Vagina (tissue), 1 donor: ENCODE data around the gene MRPS6.

DNA sequence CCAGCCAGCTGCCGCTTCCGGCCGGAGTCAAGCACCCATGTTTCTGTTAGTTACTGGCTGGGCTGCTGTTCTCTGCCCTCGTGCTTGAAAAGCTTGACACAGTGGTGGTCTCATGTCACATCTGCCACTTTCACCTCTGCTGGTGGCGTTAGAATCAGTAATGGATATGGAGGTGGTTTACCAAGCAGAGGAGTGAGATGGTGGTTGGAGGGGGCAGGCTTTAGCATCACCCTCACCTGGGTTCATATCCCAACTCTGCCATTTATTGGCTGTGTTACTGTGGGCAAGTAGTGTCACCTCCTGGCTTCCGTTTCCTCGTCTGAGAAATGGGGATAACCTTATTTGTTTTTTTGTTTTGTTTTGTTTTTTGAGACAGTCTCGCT lies 21.2 kb downstream of the IFNGR2 start:
- PRO-cap: no peak
- RAMPAGE, long total RNA: no peak

DNA sequence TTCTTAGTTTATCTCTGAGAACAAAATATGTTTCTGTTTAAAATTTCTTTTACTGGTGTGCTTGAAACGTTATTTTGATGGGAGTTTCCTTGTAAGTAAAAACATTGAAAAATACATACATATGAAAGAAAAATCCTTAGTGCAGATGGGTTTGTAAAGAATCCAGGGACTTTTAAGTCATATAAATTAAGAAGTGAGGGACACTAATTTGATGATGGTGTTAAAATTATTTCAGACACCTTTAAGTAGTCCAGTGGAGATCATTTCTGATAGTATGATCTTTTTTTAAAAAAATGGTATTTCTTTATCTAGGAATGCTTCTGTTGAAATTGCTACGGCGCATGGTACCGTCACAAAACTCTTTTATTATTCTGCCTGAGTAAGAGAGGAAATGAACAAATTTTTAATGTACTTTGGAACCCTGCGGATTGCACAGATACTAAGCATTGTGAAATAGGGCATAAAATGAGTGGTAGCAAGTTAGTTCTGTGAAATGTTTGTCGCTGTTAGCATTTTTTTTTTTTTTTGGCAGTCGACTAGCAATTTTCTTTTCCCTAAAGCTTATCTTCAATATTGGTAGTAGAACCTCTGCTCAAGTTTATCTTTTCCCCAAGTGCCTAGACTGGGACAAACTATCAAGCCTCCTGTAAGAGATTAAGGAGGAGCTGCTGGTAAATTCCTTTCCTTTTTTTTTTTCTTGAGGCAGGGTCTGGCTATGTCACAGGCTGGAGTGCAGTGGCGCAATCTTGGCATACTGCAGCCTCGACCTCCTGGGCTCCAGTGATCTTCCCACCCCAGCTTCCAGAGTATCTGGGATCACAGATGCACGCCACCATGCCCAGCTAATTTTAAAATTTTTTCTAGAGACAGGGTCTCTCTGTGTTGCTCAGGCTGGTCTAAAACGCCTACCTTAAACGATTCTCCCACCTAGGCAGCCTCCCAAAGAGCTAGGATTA lies 2.1 kb downstream of the ITSN1 start:
- PRO-cap: unidirectional peak, minus-strand start at position 365 of the sequence
- RAMPAGE, long total RNA: no peak

DNA sequence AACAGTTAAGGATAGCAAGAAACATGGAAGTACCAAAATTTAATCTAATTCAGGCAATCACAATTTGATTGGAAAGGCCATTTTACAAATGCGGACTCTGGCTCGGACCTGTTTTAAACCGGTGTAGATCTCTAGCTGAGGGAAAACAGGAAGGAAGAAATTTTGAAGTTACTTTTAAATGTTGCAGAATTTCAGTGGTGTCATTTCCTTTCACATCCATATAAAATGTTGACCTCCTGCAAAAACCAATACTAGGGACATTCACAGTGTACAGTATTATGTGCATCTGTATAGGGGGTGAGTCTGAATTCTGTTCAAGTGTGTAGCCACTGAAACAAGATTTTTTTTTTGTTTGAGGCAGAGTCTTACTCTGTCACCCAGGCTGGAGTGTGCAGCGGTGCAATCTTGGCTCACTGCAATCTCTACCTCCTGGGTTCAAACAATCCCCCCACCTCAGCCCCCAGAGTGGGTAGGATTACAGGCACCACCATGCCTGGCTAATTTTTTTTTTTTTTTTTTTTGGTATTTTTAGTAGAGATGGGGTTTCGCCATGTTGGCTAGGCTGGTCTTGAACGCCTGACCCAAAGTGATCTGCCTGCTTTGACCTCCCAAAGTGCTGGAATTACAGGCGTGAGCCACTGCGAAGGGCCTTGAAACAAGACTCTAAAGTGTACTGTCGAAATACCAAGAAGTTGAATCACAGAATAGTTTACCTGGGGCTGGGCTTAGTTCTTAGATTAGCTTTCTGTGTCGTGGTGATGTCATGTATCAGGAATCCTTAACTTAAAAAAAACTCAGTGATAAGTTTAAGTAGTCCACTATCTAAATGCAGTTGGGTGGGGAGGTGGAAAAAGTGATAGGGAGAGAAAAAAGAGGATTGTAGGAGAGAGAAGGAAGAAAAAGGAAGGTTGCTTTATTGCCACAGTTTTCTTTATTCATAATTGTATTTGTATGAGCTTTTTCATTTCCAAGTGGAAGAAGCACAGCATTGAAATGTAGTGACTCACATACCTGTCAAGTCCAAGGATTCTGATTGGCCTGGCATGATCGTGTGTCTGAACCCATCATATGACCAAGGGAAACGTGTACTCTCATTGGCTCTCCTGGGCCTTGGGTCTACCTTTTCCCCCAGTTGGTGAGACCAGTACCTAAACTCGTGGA lies 13.2 kb downstream of the ITSN1 start:
- PRO-cap: no peak
- RAMPAGE, long total RNA: no peak

DNA sequence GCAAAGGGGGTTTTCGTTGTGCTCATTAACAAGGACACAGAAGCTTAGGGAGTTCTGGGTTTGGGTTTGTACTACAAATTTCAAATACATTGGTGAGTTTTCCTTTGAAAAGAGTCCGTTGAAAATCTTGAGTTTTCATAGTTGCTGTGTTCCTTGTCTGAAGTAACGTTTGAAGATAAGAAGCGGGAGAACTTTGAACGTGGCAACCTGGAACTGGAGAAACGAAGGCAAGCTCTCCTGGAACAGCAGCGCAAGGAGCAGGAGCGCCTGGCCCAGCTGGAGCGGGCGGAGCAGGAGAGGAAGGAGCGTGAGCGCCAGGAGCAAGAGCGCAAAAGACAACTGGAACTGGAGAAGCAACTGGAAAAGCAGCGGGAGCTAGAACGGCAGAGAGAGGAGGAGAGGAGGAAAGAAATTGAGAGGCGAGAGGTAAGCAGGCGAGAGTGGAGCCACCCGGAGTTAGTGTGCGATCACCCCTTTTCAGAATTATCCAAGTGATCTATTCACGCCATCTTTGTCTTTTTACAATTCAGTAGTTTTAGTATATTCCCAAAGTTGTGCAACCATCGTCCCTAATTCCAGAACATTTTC lies 129.7 kb downstream of the ITSN1 start:
- PRO-cap: no peak
- RAMPAGE, long total RNA: start-site peak on the plus strand centred at position 224 of the sequence, 129 bp wide, 123 reads

GRCh38 chr21:33936234-33936959 lies 20.8 kb upstream of the ATP5PO start:
- PRO-cap: no peak
- RAMPAGE, long total RNA: no peak

- PRO-cap: bidirectional peak, plus-strand start at chr21:34073215, minus-strand start at chr21:34073195; bidirectional peak, plus-strand start at chr21:34073578, minus-strand start at chr21:34073420
- RAMPAGE, long total RNA: start-site peak on the plus strand at chr21:34073533-34073557, 14 reads; start-site peak on the plus strand at chr21:34073630-34073739, 33 reads
These were observed at the start of gene MRPS6 for GRCh38 chr21:34072710-34073773. Gene MRPS6 (plus strand): TSS chr21:34073578.

GRCh38 chr21:34087224-34087734 lies 13.9 kb downstream of the MRPS6 start:
- PRO-cap: no peak
- RAMPAGE, long total RNA: no peak

DNA sequence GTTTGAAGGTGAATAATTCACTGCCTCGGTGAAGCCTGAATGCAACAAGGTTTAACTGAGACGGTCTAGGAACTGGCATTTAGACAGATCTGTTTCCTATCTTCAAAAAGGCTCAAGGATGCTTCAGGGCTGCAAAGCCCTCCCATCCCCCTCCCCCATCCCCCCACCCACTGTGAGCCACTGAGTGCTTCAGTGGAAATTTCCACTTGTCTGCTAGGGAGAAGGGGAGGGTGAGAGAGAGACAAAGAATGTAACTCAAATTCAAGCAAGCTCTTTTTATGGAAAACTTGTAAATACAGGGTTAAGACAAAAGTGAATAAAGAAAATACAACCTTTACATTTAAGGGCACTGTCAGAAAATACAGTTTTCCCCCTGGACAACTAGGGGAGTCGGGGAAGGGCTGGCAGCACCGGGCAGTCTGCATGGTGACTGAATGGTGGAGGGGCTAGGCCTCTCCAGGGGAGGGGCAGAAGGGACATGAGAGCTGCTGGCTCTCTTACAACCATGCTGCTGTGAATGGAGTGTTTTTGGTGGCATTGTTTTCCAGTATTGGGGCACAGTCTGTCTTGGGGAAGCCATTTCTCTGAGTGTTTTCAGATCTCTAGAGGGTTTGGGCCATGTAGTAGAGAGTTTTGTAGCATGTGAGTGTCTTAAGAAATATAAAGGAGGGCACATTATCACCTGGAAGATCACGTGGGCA lies 56.7 kb downstream of the MRPS6 start:
- PRO-cap: no peak
- RAMPAGE, long total RNA: no peak

- PRO-cap: unidirectional peak, plus-strand start at chr21:34669530; bidirectional peak, plus-strand start at chr21:34669842, minus-strand start at chr21:34669775
- RAMPAGE, long total RNA: no peak
These were observed 614 bp downstream of the CLIC6 start for GRCh38 chr21:34669221-34669995.

DNA sequence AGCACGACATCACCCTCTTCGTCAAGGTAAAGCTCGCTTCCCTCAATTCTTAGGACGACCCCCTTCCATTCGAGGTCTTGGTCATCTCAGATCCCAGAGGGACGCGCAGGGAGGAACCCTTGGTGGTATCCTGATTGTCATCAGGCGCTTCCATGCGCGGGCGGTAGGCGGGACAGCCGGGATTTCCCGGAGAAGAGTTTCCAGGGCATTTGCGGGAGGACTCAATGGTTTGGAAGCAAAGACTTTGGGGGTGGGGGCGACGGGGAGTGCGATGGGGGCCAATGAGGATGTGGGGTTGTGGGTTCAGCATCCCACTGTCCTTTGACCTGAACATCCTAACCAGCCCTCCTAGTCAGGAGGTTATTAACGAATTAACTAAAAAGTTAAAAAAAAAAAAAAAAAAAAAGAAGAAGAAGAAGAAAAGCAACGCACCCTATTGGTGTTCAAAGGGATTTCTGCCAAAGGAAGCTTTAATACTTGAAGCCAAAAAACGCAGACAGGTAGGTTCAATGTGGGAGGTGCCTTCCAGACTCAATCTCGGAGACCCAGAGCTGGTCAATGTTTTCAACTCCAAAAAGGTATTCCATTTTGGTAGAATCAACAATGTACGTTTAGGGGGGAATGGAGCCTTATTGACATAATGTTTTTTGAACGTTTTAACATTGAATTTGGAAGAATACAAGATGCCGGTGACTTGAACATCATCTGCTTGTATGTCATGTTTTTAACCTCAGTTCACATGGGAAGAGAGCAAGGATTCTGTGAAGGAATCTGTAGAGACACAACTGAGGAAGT lies 2.1 kb downstream of the CLIC6 start:
- PRO-cap: no peak
- RAMPAGE, long total RNA: no peak

DNA sequence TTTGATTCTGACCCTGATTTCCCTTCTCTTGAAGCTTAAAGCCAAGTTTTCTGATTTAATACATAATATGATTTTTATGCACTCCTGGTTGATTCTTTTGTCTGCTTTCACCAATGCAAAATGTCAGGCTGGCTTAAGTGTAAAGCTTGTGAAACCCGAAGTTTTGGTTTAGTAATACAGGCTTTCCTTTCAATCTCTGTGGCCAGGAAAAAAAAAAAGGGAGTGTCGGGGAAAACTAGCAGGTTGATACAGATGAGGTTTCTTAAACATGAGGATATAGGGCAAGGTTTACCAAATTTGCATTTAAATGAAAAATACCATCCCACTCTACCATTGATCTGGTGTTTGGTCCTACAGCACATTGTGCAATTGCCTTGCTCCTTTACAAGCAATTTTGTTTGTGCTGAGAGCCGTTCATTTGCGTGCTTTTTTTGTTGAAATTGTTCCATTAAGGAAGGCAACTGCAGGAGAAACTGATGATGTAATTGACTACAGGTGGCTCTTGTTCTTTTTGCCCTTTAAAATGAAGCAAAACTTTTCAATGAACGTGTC lies 22.6 kb downstream of the CLIC6 start:
- PRO-cap: no peak
- RAMPAGE, long total RNA: no peak

GRCh38 chr21:34699528-34700130 lies 30.8 kb downstream of the CLIC6 start:
- PRO-cap: no peak
- RAMPAGE, long total RNA: no peak

- PRO-cap: no peak
- RAMPAGE, long total RNA: start-site peak on the plus strand at chr21:34839078-34839232, 6 reads
These were observed 170.3 kb downstream of the CLIC6 start for GRCh38 chr21:34838908-34839740.

GRCh38 chr21:34840616-34841202 lies 171.9 kb downstream of the CLIC6 start:
- PRO-cap: no peak
- RAMPAGE, long total RNA: no peak

GRCh38 chr21:34844147-34844530 lies 175.3 kb downstream of the CLIC6 start:
- PRO-cap: no peak
- RAMPAGE, long total RNA: no peak

GRCh38 chr21:34867767-34868206 lies 181.3 kb downstream of the RUNX1 start:
- PRO-cap: no peak
- RAMPAGE, long total RNA: no peak

DNA sequence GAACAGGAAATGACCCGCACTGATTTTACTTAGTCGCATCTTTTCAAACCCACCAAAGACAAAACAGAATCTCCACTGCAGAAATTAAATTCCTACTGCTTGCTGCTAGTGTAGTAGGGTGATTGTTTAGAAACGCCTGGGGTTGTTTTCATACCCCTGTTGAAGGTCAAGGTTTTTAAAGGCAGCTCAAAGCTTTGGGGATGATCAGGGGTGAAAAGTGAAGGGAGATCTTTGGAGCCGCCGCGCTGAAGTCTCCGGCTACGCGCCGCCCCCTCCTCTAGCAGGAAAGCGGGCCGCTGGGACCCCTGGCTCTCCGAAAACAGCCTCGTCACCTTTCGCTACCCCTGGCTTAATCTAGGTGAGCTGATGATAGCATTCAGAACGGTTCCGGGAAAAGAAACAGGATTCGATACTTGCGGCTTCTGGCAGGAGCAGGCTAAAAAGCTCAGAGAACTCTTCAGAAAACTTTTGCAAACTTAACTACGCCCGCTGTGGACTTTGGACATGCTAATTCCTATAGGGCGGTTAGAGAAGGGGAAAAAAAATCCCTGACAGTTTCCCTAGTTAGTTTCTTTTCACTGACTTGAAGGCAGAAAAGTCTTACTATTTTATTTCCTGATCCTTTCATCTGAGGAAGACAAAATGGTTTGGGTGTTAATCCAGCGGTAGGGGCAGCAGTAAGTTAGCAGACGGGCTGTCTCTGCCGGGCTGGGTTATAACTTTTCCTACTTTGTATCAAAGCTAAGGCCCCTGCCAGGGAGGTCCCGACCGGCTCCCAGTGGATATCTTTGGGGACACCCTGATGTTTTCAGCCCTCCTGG lies 163.1 kb downstream of the RUNX1 start:
- PRO-cap: unidirectional peak, minus-strand start at position 717 of the sequence
- RAMPAGE, long total RNA: no peak

DNA sequence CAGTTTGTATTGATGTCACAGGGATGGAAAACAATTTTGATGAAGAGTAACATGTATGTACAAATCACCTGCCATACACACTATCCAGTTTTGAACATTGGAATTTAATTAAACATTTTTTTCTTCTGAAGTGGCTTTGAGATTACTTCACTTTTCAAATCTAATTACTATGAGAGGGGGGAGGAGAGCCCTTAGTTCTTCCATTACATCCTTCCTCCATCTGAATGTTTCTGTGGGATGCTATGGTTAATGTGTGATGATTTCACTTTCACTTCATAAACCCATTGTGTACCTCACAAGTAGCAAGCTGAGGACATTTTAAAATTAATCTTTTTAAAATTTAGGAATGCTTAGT lies 156.9 kb downstream of the RUNX1 start:
- PRO-cap: no peak
- RAMPAGE, long total RNA: no peak

- PRO-cap: no peak
- RAMPAGE, long total RNA: no peak
These were observed 115.1 kb downstream of the RUNX1 start for GRCh38 chr21:34933872-34934587.

DNA sequence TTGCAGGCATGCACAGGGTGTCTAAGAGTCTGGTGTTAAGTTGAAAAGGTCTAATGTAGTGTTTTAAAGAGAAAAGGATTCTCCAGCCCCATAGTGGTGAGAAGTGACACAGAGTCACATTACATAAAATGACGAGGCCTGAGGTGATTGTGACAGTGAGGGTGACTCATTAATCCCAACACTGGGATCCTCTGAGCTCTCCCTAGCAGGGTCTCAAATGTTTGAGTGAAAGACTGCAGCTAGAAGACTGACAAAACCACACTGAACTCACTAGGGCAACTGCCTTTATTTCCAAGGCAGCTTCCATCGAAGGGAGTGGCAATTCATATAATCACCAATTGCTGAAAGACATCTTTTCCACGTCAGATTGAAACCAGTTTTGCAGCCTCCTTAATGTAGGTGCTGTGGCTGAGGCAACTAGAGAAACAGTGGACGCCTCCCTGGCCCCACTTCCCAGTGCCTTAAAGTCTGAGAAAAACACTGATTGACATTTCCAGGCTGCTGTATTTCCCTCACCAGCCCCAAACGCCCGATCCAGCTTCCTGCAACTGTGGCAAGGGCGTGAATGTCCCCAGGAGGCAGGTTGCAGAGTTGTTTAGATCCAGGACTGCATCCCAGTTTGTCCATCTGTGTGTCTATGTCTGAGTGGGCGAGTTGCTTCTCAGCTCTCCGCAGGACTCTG lies 81.4 kb downstream of the RUNX1 start:
- PRO-cap: no peak
- RAMPAGE, long total RNA: no peak